Measurements from ENCODE around the genes SCCPDH, AHCTF1, ZNF670 and NLRP3.

DNA sequence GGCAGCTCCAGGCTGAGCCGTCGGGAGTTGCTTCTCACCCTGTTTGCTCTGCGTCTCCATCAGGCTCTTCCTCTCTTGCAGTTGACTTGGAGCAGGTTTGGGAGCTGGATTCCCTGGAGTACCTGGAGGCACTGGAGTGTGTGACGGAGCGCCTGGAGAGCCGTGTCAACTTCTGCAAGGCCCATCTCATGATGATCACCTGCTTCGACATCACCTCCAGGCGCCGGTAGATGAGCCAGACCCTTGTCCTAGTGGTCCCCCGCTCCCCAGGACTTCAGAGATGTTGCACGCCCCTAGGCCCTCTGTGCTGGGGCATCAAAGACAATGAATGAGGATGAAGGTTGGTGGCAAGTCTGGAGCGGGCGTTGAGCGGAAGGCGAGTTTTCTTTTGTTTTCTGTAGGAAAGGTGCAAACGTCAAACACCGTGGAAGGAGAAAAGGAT lies 547.6 kb downstream of the KIF26B start:
- PRO-cap: no peak

DNA sequence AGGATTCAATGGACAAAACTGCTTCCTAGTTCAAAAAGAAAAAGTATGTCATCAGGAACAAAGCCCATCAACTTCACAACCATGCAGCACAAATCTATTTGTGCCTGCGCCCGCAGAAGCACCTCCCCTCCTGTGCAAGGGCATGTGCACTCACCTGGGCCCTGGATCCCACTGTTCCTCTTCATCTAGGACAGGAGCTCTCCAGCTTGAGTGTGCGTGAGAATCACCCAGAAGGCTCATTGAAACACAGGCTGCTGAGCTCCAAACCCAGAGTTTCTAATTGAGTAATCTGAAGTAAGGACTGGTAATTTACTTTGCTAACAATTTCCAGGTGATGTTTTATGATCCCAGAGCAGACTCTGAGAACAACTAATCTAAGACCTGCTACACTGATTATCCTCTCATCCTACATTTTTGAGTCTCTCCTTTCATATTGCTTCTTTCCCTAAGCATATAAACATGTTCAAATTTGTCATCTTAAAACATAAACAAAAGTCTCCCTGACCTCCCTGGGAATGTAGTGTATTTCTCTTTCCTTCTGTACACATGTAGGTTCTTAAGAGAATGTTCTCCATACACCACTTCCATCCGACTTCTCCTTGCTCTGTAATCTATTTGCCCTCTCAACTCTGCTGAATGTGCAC lies 522.6 kb downstream of the SMYD3 start:
- PRO-cap: no peak

GRCh38 chr1:246008403-246008952 lies 498.6 kb downstream of the SMYD3 start:
- PRO-cap: no peak

DNA sequence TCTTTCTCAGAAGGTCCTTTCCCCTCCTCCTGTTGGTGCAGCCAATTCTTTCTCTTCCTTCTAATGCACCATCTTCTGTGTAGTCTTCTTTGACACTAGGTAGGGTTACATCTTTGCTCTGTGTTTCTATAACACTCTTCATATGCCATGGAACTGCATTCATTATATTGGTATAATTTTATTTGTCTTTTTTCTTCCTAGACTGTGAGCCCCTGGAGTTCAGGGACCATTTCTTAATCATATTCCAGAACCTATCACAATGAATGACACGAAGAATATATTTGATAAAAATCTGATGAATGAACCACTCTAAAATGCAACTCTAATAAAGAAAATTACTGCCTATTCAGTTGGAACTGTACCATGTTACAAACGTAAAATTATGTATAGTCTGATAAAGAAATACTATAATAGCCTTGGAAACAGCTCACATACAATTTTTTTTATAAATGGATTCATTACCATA lies 398.2 kb downstream of the SMYD3 start:
- PRO-cap: no peak

DNA sequence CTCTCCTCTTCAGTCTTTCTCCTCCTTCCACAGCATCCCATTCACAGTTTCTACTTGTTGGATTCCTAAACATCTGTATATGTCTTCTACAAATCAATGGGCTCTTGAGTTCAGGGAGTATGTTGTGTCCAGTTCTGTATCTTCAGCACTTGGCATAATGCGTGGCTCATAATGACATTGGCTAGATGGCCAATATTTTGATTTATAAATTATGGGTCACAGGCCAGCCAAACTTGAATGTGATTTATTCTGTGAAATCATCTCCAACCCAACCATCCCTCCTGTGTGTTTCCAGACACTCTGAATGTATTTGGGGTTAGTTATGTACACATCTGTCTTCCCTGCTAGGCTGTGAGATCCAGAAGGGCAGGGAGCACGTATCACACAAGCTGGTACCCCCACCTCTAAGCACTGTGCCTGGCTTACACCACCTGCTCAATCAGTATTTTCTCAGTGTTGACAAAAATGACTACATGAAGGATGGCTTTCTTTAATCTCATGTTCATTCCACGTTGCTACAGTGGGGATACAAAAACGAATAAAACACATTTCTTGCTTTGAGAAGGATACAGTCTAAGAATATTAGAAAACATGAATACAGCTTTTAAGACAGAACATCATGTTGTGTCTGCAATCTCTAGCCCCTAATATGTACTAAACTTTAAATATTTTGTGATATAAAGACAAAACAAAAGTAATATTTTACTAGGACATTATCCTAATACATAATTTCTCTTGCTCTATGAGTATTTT lies 386.4 kb downstream of the SMYD3 start:
- PRO-cap: no peak

GRCh38 chr1:246214771-246215673 lies 292.1 kb downstream of the SMYD3 start:
- PRO-cap: no peak

DNA sequence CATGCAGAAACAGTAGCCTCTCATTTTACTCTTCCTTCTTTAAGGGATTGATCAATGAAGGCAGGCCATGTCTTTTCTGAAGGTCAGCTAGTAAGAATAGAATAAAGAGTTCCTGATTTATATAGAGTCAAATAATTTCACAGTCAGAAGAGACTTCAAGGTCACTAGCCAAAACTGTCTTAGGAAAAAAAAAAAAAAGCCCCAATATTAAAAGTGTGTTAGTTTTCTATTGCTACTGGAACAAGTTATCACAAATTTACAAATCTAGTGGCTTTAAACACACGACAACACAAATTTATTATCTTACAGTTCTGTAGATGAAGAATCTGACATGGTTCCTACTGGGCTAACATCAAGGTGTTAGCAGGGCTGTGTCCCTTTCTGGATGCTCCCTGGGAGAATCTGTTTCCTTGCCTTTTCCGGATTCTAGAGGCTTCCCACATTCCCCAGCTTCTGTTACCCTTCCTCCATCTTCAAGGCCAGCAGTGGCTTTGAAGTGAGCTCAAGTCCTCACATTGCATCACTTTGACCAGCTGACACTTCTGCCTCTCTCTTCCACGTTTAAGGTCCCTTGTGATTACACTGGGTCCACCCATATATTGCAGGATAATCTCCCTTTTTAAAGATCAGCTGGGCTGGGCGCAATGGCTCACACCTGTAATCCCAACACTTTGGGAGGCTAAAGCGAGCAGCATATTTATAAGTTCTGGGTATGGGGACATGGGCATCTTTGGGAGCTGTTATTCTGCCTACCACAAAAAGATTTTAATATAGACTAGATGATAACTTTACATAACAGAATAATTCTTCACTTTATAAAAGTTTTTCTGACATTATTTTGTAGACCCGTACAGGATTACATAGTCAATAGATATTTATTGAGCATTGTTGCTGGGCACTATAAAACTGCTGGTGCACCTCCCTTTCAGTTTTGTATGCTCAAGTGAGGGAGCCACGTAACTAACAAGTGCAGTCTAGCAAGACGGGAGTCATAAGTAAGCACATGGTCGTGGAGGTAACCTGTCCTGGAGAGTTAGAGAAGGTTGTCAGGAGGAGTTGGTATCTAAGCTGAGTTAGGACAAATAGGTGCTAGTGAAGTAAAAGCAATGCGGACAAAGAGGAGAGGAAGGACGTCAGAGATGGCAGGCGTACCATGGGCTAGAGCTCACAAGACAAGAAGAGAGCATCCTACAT lies 33.1 kb downstream of the CNST start:
- PRO-cap: no peak

- PRO-cap: no peak
Measured at GRCh38 chr1:246647090-246648158, 76.8 kb upstream of the SCCPDH start.

GRCh38 chr1:246682276-246682795 lies 41.9 kb upstream of the SCCPDH start:
- PRO-cap: no peak

- PRO-cap: unidirectional peak, plus-strand start at chr1:246724311; unidirectional peak, plus-strand start at chr1:246724387
Measured at GRCh38 chr1:246723743-246724689, at the start of gene SCCPDH. Gene SCCPDH, plus strand, starts transcription at chr1:246724409.

DNA sequence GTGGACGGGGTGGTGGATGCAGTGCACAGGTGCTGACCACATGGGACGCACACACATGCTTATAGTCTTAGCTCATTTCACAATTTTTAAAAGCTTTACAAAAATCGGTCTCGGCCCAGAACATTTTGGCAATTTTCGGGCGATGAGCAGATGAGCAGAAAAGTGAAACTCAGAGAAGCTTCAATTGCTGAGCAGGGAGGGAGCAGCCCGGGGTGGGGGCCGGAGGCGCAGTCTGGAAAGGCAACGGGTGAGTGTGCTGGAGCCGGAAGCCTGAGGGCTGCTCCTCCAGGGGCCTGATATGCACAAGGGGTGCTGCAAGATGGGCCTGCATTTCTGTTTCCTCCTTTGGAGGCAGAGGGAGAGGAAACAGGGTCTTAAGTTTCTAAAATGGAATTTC lies 60.6 kb downstream of the SCCPDH start:
- PRO-cap: unidirectional peak, plus-strand start at position 213 of the sequence

GRCh38 chr1:246874926-246876009 lies 56.5 kb downstream of the AHCTF1 start:
- PRO-cap: no peak

GRCh38 chr1:246912967-246913840 lies 18.5 kb downstream of the AHCTF1 start:
- PRO-cap: no peak

DNA sequence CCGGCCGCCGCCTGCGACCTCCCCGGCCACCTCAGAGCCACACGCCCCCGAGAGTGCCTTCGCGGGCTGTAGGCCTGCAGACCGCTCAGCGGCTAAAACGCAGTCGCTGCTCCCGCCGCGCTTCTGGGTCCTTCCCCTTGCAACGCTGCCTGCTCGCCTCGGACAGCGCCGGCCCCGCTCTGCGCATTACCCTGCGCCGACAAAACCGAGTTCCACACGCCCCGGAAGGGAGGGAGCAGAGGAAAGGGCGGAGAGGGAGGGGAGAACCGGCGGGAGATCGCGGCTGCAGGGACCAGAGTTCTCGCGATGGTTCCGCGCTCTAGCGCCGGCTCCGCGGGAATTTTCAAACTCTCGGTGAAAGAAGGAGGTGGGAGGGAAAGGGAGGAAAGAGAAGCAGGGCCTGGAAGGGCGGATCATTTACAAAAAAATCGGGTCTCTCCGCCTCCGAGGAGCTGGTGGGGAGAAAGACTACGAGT lies at the start of gene AHCTF1:
Gene AHCTF1, minus strand, starts transcription at position 207 of the 476 bp plus-strand sequence.
- PRO-cap: bidirectional peak, plus-strand start at position 243 of the sequence, minus-strand start at position 183 of the sequence

DNA sequence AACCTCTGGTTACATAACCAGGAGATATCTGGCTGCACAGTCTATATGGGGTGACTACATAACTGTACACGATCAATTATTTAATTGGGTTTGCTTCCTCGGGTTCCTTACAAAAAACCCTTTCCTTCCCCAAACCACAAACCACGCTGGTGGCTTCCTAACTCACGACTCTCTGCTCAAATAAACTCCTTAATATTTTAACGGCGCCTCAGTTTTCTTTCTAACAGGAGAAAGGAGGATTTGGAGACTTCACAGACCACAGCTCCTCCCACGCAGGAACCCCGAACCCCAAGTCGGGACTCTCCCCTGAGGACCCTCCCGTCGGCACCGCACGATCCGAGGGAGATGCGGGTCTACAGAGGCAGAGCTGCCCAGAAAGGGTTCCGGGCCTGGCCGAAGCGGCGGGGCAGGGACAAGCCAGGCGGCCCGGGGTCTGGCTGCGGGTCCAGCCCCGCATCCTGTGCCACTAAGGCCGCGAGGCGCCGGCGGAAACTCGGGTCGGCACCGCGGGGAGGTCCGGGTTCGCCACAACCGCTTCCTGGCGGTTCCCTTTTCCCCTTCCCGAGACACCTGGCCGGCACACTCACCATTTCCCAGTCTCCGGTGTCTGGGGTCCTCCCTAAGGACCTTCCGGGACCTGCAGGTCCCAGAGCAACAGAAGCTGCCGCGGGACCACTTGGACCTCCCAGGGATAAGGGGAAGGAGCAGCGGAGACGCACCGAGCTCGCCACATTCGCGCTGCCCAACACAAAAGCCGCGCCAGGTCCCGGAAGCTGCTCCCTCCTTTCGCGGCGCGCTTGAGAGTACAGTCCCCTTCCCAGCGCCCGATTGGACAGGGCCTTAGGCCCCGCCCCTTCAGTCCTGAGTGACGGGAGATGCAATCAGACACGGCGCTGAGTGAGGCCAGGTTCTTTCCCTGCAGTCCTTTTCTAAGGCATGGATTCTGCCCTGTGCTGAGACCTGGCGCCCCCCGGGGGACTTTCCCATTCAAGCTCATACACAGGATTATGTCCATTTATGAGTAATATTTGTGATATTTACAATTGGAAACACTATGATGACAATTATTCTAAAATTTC lies at the start of gene ZNF670:
Gene ZNF670, minus strand, starts transcription at position 805 of the 1,079 bp plus-strand sequence.
- PRO-cap: bidirectional peak, plus-strand start at position 884 of the sequence, minus-strand start at position 775 of the sequence

GRCh38 chr1:247126277-247126748 lies 22.2 kb upstream of the ZNF669 start:
- PRO-cap: no peak

GRCh38 chr1:247228095-247228330 lies 56.2 kb upstream of the ZNF124 start:
- PRO-cap: no peak

DNA sequence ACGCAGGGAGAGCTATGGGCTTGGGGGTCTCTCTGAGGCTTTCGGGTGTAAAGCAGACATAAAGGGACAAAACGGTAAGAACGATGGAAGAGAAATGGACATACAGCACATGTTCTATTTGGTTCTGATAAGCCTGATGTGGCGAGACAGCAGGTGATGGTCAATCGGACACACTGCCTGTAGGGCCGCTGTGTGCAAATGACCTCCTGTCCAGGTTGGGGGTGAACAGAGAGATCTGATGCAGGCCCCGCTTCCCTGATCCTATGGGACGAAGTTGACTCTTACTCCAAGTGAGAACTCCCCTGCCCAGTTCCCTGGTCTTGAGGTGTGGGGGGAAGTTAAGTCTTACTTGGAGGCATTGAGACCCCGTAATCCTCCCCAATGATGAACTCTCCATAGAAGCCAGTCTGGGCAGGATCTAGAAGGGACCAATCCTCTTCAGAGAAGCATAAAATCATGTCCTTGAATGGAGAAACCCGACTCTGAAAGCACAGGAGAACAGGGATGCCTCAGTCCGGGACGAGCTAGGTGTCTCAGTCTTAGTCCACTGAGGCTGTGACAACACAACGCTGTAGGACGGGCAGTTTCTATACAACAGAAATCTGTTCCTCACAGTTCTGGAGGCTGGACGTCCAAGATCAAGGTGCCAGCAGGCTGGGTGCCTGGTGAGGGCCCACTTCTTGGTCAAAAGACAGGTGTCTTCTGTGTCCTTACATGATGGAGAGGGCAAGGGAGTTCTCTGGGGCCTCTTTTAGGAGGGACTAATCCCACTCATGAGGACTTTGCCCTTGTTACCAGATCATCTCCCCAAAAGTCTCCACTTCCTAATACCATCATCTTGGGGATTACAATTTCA lies 21.5 kb downstream of the ZNF496 start:
- PRO-cap: no peak

- PRO-cap: no peak
Measured at GRCh38 chr1:247357481-247358153, 25.9 kb upstream of the ZNF496 start.

DNA sequence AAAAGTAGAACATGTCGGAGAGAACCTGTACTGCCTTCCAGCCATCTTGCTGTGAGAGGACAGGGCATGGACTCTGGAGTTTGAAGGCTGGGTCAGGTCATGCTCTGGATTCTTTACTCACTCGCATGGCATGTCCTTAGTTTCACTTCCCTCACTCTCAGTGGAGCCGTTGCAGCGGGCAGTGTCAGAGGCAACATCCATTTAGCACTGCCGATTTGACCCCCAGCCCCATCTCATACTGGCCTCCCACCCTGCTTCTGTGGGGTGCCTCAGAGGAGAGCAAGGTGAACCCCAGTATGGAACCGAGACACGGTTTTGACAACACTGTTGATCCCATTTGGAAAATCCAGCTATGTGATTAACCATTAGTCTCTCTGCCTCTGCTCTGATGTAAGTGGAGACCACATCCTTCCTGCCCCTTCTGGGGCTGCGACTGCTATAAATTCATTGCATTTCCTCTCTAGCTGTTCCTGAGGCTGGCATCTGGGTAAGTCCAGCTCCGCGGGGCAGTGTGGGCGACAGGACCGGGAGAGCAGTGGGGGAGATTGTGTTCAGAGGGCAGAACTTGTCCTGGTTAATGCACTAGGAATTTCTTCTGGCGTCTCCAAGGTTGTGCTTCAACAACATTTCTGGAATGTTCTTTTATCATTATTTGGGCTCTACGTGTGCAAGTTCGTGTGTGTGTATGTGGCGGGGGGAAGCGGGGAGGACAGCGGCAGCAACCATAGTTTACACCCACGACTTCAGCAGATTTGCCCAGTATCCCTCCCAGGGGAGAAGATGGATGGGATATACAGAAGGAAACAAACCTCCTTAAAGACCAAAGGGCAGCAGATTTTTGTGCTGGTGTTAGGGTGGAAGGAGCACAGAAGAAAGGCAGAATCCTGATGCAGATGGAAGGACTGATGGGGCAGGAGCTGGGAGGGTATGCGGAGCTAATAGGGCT lies at the start of gene NLRP3:
Gene NLRP3, plus strand, starts transcription at position 467 of the 946 bp plus-strand sequence.
- PRO-cap: unidirectional peak, plus-strand start at position 467 of the sequence

Data from tibial artery (tissue), 1 donor.